Subcutaneous adipose tissue (tissue), 3 donors: Measurements from ENCODE around the genes WASHC1 and KANK1.

DNA sequence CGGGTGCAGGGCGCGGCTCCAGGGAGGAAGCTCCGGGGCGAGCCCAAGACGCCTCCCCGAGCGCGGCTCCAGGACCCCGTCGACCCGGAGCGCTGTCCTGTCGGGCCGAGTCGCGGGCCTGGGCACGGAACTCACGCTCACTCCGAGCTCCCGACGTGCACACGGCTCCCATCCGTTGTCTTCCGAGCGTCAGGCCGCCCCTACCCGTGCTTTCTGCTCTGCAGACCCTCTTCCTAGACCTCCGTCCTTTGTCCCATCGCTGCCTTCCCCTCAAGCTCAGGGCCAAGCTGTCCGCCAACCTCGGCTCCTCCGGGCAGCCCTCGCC lies at the start of gene WASHC1:
WASHC1 (minus strand) TSS at position 280 of the 325 bp plus-strand sequence.
- PRO-cap = no peak
- RAMPAGE, long total RNA, 3 experiments = no peak in any of the 3 experiments

GRCh38 chr9:225042-225613 lies 10.5 kb downstream of the DOCK8 start:
- PRO-cap = no peak
- RAMPAGE, long total RNA, 3 experiments = no peak in any of the 3 experiments

DNA sequence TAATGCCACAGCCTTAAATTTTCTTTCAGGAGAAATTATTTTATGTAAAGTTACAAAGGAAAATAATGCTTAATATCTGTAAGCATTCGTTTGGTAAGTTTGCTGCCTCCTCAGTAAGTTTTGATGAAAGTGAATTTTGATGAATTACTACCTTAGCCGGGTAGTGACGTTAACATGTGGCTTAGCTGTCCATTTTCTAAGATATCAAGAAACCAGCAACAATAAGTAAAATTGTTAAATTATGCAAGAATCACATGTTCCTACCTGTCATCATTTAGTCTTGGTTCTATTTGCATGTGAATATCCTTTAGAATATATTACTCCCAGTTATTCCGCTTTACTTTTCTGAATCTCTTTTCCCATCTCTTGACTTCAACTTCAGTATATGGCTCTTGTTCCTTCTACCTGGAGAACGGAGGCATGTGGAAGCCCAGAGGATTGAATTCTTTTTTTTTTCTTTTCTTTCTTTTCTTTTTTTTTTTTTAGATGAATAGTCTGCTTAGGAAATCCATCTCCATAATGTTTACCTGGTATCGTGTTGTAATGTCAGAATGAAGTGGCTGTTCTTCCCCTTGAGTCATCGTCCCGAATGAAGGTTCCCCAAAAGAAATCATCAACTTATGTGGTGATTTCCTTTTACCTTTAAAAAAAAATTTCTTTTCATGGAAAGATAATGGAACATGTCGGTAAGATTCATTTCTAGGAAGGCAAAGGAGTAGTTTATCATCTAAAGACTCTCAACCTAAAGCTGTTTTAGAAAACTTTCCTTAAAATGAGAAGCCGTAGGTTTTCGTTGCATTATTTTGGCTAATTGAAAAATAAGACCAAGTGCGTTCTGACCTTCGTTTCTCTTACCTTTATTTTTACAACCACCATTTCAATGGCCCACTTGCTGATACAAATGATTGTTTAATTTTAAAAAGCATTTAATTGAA lies 59.6 kb downstream of the DOCK8 start:
- PRO-cap = no peak
- RAMPAGE, long total RNA, 3 experiments = no peak in any of the 3 experiments

GRCh38 chr9:504218-505201 lies at the start of gene KANK1:
TSS of gene KANK1 (plus strand) at chr9:504695.
- PRO-cap = unidirectional peak, plus-strand start at chr9:504478; bidirectional peak, plus-strand start at chr9:504733, minus-strand start at chr9:504615
- RAMPAGE, long total RNA, 3 experiments = start-site peak on the plus strand in 3 of 3 experiments, at chr9:504474-504738 at its widest, 5 to 60 reads per replicate

DNA sequence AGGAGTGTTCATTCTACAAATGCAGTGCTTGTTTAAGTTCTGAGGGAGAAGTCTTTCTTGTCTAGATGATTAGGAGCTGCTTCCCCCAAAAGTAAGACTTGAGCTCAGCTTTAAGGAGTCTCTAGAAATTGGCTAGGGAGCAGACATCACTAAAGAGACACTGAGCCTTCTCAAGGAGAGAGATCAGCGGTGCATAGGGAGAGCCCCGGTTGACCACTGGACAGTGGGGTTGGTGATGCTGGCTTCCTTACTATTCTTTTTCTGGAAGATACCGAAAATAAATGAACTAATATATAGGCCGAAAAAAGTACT lies 5.9 kb downstream of the KANK1 start:
- PRO-cap = no peak
- RAMPAGE, long total RNA, 3 experiments = no peak in any of the 3 experiments

- PRO-cap = no peak
- RAMPAGE, long total RNA, 3 experiments = start-site peak on the plus strand in 1 of 3 experiments, at chr9:536378-537272 at its widest, 7 reads per replicate
Measured at GRCh38 chr9:536629-537180, 32.2 kb downstream of the KANK1 start.

DNA sequence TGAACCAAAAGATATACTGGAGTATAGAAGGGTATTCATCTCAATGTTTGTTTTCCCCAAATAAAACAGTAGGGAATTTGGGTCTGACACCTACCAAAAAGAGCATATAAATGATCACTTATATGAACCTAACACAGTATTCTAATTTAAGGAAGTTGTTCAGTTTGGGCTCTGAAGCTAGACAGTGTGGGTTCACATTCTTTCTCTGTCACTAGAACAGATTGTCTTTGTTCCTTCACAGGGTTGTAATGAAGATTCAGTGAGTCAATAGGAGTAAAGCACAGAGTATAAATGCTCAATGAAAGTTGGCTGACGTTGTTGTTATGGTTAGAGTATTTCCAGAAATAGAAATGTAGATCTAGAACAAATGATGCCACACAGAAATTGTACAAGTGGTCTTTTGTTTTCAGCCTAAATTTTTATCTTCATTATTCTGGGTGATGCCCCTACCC lies 125.5 kb upstream of the DMRT1 start:
- PRO-cap = no peak
- RAMPAGE, long total RNA, 3 experiments = no peak in any of the 3 experiments

DNA sequence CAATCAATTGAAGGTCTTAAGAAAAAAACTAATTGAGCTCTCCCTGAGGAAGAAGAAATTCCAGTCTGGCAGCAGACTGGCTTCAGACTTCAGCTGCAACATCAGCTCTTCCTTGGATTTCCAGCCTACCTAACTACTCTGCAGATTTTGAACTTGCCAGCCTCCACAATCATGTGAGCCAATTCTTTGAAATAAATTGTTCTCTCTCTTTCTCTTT lies 420.3 kb downstream of the DMRT2 start:
- PRO-cap = no peak
- RAMPAGE, long total RNA, 3 experiments = no peak in any of the 3 experiments

DNA sequence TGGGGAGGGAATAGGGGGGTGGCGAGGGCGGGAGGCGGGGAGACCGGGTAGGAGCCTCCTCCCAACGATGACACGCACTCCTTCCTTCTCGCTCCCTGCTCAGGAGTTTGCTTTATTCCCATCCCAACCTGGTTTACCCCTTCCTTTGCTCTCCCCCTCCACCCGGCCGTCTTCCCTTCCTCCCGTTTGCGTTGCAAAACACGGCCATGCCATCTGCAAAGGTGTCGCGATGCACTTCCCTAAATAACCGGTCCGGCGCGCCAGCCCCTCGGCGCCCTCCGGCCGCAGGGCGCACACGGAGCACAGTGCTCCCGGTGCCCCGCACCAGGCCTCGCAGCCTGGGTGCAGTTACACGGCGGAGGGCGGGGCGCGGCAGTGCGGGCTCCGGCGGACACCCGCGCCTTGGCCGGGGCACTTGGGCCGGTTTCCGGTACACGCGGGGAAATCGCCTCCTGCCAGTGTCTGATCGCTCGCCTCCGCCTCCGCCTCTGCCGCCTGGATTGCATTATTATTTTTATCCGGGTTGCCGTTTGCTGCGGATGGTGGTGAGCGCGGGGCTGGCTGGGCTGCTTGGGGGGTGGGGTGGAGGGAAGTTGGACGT lies 1.6 kb downstream of the SMARCA2 start:
- PRO-cap = bidirectional peak, plus-strand start at position 50 of the sequence, minus-strand start outside the sequence; bidirectional peak, plus-strand start at position 351 of the sequence, minus-strand start at position 344 of the sequence
- RAMPAGE, long total RNA, 3 experiments = start-site peak on the plus strand in 1 of 3 experiments, centred at positions 434 to 524 of the sequence, 8 to 13 reads per replicate

- PRO-cap = no peak
- RAMPAGE, long total RNA, 3 experiments = no peak in any of the 3 experiments
Measured at GRCh38 chr9:2056482-2056840, 41.3 kb downstream of the SMARCA2 start.

DNA sequence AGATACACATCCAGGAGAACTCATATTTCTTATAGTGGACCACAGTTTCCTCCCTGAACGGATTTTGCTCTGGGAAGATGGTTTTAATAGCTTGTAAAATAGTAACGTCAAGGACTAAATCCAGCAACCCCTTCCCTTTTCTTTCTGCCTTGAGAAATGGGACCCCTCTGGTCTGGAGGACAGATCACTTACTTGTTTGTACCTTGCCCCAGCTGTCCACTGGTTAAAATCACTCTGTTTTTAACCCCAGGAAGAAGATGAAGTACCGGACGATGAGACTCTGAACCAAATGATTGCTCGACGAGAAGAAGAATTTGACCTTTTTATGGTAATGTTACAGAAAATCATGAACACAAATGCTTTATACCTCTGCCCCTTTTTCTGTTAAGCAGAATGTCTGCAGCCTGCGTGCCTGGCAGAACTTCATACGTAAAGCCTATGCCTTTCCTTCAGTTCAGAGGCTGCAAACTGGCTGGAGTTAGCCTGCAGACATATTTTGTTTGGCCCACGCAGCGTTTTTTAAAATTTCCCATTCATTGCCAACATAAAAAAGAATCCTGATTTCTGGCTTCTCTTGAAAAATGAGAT lies 104.2 kb downstream of the SMARCA2 start:
- PRO-cap = no peak
- RAMPAGE, long total RNA, 3 experiments = no peak in any of the 3 experiments

GRCh38 chr9:2157781-2158804 lies 142.9 kb downstream of the SMARCA2 start:
- PRO-cap = no peak
- RAMPAGE, long total RNA, 3 experiments = no peak in any of the 3 experiments

DNA sequence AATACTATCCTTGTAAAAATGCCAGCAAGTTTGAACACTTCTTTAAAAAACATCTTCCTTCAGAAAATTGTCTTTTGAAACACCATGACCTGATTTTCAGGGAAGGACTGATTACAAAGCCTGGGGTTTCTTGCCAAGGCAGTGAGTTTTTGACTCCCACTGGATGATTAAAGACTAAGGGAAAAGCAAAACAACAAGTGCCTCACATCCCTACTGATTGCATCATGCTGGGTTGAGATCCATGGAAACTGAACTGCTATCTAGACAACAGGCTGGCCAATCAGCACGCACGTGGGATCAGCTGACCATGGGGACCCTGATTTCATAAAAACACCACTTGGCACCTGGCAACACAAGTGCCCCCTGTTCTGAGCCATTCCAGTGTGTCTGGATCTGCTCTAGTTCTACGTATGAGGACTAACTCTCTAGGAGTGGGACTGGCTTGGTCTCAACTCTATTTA lies 212.3 kb downstream of the SMARCA2 start:
- PRO-cap = no peak
- RAMPAGE, long total RNA, 3 experiments = no peak in any of the 3 experiments

DNA sequence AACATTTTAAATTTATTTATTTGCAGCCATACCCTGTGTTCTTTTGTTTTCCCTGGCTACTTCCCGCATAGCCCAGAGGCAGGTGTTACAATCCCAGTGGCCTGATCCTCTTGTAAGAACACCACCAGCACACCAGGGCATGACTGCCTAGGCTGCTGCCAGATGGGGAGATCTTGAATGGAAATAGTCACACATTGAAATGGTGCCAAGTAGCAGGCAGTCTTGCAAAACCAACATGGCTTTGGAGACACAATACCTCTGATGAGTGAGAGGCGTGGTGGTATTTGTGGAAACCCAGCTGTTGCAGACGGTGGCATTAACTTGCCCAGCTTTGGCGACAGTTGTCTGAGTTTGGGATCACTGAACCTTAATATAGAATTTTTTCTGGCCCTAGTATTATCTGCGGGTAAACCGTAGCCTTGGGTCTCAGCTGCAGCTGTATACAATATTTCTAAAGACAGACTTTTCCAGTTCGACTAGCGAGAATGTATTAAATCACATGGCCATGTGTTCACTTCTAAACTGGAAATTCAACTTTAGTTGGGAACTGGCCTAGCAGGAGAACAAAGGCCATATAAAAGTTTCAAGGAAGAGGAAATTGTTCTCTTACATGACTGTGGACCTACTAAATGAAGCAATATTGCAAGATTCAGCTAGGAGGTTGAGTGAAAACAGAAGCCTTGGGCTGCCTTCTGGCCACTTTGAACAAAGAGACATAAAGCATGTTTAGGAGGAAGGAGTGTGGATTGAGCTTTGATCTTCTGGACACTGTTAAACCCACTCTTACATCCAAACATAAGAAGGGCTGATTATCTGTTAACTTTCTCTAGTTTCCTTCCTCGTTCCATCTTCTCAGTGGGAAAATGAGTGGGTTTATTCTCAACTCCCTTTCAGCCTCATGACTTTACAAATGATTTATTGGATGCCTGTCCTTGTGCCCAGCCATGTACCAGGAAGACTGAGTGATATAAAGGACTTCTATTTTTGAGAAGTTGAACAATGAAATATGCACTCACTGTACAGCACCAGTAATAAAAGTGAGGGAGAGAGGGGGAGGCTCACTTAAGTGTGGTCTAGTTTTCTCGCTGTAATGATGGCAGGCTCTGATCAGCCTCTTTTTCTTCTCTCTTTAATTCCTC lies 277.2 kb downstream of the SMARCA2 start:
- PRO-cap = no peak
- RAMPAGE, long total RNA, 3 experiments = no peak in any of the 3 experiments

GRCh38 chr9:2427245-2428067 lies 194.1 kb upstream of the VLDLR start:
- PRO-cap = no peak
- RAMPAGE, long total RNA, 3 experiments = no peak in any of the 3 experiments

GRCh38 chr9:2613571-2614279 lies 7.9 kb upstream of the VLDLR start:
- PRO-cap = no peak
- RAMPAGE, long total RNA, 3 experiments = no peak in any of the 3 experiments

DNA sequence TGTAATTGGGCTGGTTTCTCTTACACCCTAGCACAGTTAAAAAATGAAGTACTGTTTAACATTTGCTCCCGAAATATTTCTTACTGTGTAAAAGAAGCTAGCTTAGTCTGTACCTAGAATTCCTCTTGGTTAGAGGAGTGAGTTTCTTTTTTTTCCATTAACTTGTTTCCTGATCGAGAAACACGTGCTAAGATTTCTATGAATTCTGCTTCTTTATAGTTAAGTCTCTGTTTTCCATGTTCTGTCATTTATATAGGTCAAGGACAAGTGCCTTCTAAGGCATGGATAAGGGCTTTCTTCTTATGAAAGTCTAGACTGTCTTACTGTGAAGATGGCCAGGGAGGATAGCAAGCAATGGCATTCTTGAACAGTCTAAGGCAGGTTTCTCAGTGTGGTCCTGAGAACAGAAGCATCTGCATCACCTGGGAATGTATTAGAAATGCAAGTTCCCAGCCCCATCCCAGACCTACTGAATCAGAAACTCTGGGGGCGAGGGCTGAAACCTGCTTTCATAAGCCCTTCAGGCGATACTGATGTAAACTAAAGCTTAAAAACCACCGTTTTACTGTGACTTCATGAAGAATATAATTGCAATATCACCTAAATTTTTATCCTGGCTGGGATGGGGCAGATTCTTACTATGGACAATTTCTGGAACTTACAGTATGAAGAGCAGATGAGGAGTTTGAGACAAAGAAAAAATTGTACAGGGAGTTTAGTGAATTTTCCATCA lies 33.2 kb downstream of the VLDLR start:
- PRO-cap = no peak
- RAMPAGE, long total RNA, 3 experiments = no peak in any of the 3 experiments

DNA sequence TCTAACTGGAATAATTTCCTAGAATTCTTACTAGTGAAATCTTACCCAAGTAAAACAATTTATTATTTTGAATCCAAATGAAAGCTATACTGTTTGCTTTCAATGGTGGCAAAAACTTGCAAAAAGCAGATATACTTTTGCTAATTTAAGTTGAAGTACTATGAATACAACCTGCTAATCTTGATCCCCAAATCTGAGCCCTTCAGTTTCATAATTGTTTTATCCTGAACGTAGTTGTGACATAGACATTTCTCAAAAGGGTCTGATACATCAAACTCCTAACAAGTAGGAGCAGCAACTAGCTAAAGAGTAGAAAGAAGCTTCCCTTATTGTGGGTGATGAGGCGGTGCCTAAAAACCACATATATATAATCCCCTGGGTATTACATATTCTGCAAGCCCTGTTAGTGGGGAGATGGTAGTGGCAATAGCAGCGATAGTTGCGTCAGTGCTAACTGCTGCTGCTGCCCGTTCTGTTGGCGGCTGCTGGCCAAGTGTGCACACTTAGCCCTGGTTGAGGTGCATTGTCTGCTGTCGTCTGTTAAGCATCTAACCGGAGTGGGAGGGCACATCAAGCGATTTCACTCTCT lies 35.7 kb downstream of the VLDLR start:
- PRO-cap = no peak
- RAMPAGE, long total RNA, 3 experiments = no peak in any of the 3 experiments

DNA sequence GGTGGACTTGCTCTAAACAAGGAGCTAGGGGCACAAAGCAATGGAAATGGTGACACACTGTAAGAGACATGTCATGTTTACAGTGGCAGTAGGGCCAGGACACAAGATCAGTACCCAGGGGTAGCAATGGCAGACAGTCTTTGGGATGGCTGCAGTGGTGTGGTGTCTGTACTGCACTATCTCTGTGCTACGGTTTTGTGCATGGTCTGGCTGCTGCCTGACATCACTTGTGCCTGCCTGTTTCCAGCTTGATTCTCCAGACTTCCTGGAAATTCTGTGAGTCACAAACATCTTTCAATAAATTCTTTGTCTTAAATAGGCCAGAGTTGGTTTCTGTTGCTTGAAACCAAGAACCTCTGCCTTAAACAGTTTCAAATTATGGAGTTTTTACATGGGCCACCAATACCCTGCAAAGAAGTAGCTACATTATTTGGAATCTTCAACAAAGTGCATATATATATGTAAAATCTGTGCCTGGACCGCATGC lies 188.3 kb downstream of the RFX3 start:
- PRO-cap = no peak
- RAMPAGE, long total RNA, 3 experiments = no peak in any of the 3 experiments

DNA sequence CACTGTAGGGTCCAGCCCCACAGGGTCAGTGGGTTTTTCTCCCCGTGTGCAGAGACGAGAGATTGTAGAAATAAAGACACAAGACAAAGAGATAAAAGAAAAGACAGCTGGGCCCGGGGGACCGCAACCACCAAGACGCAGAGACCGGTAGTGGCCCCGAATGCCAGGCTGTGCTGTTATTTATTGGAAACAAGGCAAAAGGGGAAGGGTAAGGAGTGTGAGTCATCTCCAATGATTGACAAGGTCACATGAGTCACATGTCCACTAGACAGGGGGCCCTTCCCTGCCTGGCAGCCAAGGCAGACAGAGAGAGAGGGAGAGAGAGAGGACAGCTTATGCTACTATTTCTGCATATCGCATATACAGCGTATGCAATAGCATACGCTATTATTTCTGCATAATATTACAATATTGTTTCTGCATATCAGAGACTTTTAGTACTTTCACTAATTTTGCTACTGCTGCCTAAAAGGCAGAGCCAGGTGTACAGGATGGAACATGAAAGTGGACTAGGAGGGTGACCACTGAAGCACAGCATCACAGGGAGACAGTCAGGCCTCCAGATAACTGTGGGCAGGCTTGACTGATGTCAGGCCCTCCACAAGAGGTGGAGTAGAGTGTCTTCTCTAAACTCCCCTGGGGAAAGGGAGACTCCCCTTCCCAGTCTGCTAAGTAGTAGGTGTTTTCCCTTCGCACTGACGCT lies 50.4 kb downstream of the RFX3 start:
- PRO-cap = no peak
- RAMPAGE, long total RNA, 3 experiments = no peak in any of the 3 experiments